Measurements from ENCODE around the genes MMP1, KBTBD3 and GUCY1A2.

- RAMPAGE, long total RNA = no peak
- RRBS = no CpG with 5 or more reads among the region's 12 CpGs
PRO-cap:
- standard = bidirectional peak, plus-strand start at chr11:102385011, minus-strand start at chr11:102384920
- CoPRO, capped RNA only, 2 experiments = no peak in any of the 2 experiments
- CoPRO, capped and uncapped RNA, 2 experiments = no peak in any of the 2 experiments
- CoPRO, uncapped RNA only, 2 experiments = no peak in any of the 2 experiments
CAGE:
- cytosol, long polyA plus RNA = no peak
- long polyA plus RNA = no peak
- nucleolus, long total RNA = no peak
- nucleus, long polyA plus RNA = no peak
Measured at GRCh38 chr11:102384737-102385233, 37.8 kb downstream of the BIRC2 start.

DNA sequence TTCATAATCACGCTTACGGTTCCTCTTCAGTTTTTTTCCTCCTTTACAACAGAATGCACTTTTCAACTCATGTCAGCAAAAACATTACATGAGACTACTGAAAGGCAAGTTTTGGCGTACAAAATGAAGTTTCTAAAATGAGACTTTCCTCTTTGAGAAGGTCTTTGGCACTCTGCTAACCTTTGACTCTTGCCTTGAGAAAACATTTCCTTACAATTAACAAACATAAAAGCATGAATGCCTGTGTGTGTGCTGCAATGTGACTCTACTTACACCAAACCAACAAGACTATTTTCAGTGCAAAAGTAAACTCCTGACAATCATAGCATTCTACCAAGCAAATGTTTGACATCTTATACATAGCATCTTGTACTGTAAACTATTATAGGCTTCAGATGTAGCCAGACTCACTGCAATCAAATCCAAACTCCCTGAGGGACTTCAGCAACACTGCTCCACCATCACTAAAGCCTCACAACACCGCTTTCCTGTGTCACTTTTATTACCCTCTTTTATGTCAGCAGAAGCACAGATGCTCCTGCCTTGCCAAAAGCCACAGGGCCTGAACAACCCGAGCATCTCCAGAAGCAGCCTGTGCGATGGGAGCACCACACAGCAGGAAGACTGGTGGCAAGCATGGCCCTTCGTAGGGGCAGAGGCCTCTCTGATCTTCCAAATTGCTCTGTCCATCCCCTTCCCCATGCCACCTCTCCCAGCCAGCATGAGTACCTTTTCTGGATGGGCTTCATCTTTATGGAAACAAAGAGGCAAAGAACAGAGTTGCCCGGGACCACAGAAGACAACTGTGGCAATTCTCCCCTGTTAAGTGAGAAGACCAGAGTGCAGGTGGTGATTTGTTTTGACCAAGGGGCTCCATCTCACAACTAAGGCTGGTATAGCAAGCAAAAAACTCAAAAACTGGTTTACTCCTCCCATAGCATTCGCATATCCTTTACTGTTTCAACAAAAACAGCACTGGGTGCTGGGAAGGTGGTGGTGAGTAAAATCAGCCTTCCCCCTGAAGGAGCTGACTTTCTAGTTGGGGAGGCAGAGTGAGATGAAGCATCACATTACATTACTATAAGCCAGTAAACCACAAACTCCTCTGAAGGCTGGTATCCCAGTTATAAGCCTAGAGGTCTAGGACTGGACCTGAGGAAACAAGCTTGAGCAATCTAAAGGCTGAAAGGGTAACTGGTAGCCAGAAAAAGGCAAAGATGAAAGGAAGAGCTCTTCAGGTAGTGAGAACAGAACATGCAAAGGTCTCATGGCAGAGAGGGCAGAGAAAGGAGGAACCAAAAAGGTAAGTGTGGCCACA lies 22.8 kb downstream of the TMEM123 start:
- RAMPAGE, long total RNA = no peak
- RRBS = no CpG with 5 or more reads among the region's 9 CpGs
PRO-cap:
- standard = no peak
- CoPRO, capped RNA only, 2 experiments = no peak in any of the 2 experiments
- CoPRO, capped and uncapped RNA, 2 experiments = no peak in any of the 2 experiments
- CoPRO, uncapped RNA only, 2 experiments = no peak in any of the 2 experiments
CAGE:
- cytosol, long polyA plus RNA = no peak
- long polyA plus RNA = no peak
- nucleolus, long total RNA = no peak
- nucleus, long polyA plus RNA = no peak

- RAMPAGE, long total RNA = no peak
- RRBS = 2% methylated on average over 20 of the region's 55 CpGs
PRO-cap:
- standard = bidirectional peak, plus-strand start at chr11:102451809, minus-strand start at chr11:102451890
- CoPRO, capped RNA only, 2 experiments = peak in 1 of 2 experiments; most common plus-strand start chr11:102451806 (in 1); most common minus-strand start chr11:102451890 (in 1)
- CoPRO, capped and uncapped RNA, 2 experiments = peak in 1 of 2 experiments; most common plus-strand start chr11:102451966 (in 1); most common minus-strand start chr11:102451890 (in 1)
- CoPRO, uncapped RNA only, 2 experiments = no peak in any of the 2 experiments
CAGE:
- cytosol, long polyA plus RNA = no peak
- long polyA plus RNA = no peak
- nucleolus, long total RNA = no peak
- nucleus, long polyA plus RNA = no peak
Measured at GRCh38 chr11:102451588-102452468, 737 bp downstream of the TMEM123 start.

DNA sequence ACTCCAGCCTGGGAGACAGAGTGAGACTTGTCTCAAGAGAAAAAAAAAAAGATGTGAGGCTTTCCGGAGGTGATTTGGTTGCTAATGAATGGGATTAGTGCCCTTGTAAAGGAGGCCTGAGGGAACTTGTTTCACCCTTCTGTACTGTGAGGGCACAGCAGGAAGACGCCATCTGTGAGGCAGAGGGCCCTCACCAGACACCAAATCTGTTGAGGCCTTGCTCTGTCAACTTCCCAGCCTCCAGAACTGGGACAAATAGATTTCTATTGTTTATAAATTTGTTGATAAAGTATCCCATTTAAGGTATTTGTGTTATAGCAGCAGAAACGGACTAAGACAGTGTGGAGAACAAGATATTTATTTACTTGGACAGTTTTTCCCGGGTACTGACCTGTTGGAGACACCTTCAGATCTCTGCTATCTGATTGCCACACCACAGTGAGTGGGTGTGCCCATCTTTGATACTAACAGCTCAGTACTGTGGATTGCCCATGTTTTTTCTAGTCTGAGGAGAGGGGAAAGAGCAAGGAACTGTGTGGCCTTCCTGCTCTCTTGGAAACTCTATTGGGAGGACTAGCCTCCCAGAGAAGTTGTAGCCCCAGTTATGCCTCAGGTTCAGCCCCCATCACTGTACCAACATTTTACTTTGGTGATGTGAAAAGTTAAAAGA lies 2.2 kb upstream of the TMEM123 start:
- RAMPAGE, long total RNA = no peak
- RRBS = no CpG with 5 or more reads among the region's 4 CpGs
PRO-cap:
- standard = no peak
- CoPRO, capped RNA only, 2 experiments = no peak in any of the 2 experiments
- CoPRO, capped and uncapped RNA, 2 experiments = no peak in any of the 2 experiments
- CoPRO, uncapped RNA only, 2 experiments = no peak in any of the 2 experiments
CAGE:
- cytosol, long polyA plus RNA = no peak
- long polyA plus RNA = no peak
- nucleolus, long total RNA = no peak
- nucleus, long polyA plus RNA = no peak

- RAMPAGE, long total RNA = no peak
- RRBS = no CpG with 5 or more reads among the region's 6 CpGs
PRO-cap:
- standard = no peak
- CoPRO, capped RNA only, 2 experiments = no peak in any of the 2 experiments
- CoPRO, capped and uncapped RNA, 2 experiments = no peak in any of the 2 experiments
- CoPRO, uncapped RNA only, 2 experiments = no peak in any of the 2 experiments
CAGE:
- cytosol, long polyA plus RNA = no peak
- long polyA plus RNA = no peak
- nucleolus, long total RNA = no peak
- nucleus, long polyA plus RNA = no peak
Measured at GRCh38 chr11:102797607-102798601, at the start of gene MMP1. MMP1 (minus strand) TSS chr11:102798160.

DNA sequence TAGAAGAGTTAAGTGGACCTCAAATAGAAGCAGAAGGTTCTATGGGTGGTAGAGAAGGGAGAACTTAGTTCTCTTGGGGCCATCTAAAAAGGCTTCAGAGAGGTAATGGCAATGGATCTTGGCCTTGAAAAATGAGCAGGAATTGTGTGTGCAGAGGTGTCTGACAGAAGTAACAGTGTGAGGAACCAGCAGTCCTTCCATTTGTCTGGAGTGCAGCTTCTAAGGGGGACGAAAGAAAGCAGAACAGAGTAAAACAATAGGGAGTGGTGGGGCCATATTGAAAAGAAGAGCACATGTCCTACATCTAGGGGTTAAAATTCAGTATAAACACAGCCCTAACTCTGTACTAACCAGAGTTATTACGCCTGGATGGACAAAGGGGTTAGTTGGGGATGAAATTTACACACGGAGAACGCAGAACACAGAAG lies 283.4 kb upstream of the DDI1 start:
- RAMPAGE, long total RNA = no peak
- RRBS = no CpG with 5 or more reads among the region's 4 CpGs
PRO-cap:
- standard = no peak
- CoPRO, capped RNA only, 2 experiments = no peak in any of the 2 experiments
- CoPRO, capped and uncapped RNA, 2 experiments = no peak in any of the 2 experiments
- CoPRO, uncapped RNA only, 2 experiments = no peak in any of the 2 experiments
CAGE:
- cytosol, long polyA plus RNA = no peak
- long polyA plus RNA = no peak
- nucleolus, long total RNA = no peak
- nucleus, long polyA plus RNA = no peak

DNA sequence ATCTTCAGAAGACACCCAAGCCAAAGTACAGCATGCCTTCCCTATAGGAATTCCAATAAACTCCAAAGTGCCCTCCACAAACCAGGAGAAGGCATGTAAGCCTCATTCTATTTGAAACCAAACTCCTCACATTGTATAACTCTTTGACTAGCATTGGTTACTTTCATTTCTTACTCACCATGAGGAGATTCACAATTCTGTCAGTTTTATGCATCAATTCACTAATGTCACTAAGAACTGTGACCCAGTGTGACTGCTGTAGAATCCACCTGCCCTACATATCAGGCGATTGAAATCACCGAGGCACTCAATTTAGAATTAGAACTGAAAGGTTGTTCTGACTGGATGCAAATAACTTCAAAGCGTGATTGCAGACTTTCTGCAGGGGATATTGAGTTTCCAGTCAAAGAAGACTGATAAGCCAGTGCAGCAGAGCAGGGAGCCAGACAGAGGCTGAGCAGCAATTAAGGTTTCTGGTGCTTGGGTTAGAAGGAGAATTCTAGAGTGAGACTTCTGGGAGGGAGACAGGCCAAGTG lies 107.0 kb upstream of the DDI1 start:
- RAMPAGE, long total RNA = no peak
- RRBS = no CpG with 5 or more reads among the region's 3 CpGs
PRO-cap:
- standard = no peak
- CoPRO, capped RNA only, 2 experiments = no peak in any of the 2 experiments
- CoPRO, capped and uncapped RNA, 2 experiments = no peak in any of the 2 experiments
- CoPRO, uncapped RNA only, 2 experiments = no peak in any of the 2 experiments
CAGE:
- cytosol, long polyA plus RNA = no peak
- long polyA plus RNA = no peak
- nucleolus, long total RNA = no peak
- nucleus, long polyA plus RNA = no peak

- RAMPAGE, long total RNA = no peak
- RRBS = no CpG with 5 or more reads among the region's 8 CpGs
PRO-cap:
- standard = no peak
- CoPRO, capped RNA only, 2 experiments = no peak in any of the 2 experiments
- CoPRO, capped and uncapped RNA, 2 experiments = no peak in any of the 2 experiments
- CoPRO, uncapped RNA only, 2 experiments = no peak in any of the 2 experiments
CAGE:
- cytosol, long polyA plus RNA = no peak
- long polyA plus RNA = no peak
- nucleolus, long total RNA = no peak
- nucleus, long polyA plus RNA = no peak
Measured at GRCh38 chr11:104907629-104908518, 60.5 kb downstream of the CASP4 start.

GRCh38 chr11:104970573-104970903 lies 2.2 kb upstream of the CASP4 start:
- RAMPAGE, long total RNA = no peak
- RRBS = no CpG with 5 or more reads among the region's 1 CpG
PRO-cap:
- standard = no peak
- CoPRO, capped RNA only, 2 experiments = no peak in any of the 2 experiments
- CoPRO, capped and uncapped RNA, 2 experiments = no peak in any of the 2 experiments
- CoPRO, uncapped RNA only, 2 experiments = no peak in any of the 2 experiments
CAGE:
- cytosol, long polyA plus RNA = no peak
- long polyA plus RNA = no peak
- nucleolus, long total RNA = no peak
- nucleus, long polyA plus RNA = no peak

- RAMPAGE, long total RNA = no peak
- RRBS = no CpG with 5 or more reads among the region's 4 CpGs
PRO-cap:
- standard = no peak
- CoPRO, capped RNA only, 2 experiments = no peak in any of the 2 experiments
- CoPRO, capped and uncapped RNA, 2 experiments = no peak in any of the 2 experiments
- CoPRO, uncapped RNA only, 2 experiments = no peak in any of the 2 experiments
CAGE:
- cytosol, long polyA plus RNA = no peak
- long polyA plus RNA = no peak
- nucleolus, long total RNA = no peak
- nucleus, long polyA plus RNA = no peak
Measured at GRCh38 chr11:105026063-105026449, 3.1 kb upstream of the CASP5 start.

GRCh38 chr11:105960953-105961336 lies 61.1 kb downstream of the MSANTD4 start:
- RAMPAGE, long total RNA = no peak
- RRBS = no CpG with 5 or more reads among the region's 5 CpGs
PRO-cap:
- standard = unidirectional peak, minus-strand start at chr11:105961079
- CoPRO, capped RNA only, 2 experiments = peak in 1 of 2 experiments; most common minus-strand start chr11:105961072 (in 1)
- CoPRO, capped and uncapped RNA, 2 experiments = no peak in any of the 2 experiments
- CoPRO, uncapped RNA only, 2 experiments = no peak in any of the 2 experiments
CAGE:
- cytosol, long polyA plus RNA = no peak
- long polyA plus RNA = no peak
- nucleolus, long total RNA = no peak
- nucleus, long polyA plus RNA = no peak

GRCh38 chr11:106076448-106077498 lies at the start of gene KBTBD3:
KBTBD3 (minus strand) TSS chr11:106077347.
- RAMPAGE, long total RNA = start-site peak on the minus strand at chr11:106077315-106077354, 149 and 90 reads in 2 replicates
- RRBS = no CpG with 5 or more reads among the region's 41 CpGs
PRO-cap:
- standard = bidirectional peak, plus-strand start at chr11:106077013, minus-strand start at chr11:106076980; unidirectional peak, minus-strand start at chr11:106077067; bidirectional peak, plus-strand start at chr11:106077640, minus-strand start at chr11:106077347
- CoPRO, capped RNA only, 2 experiments = peak in 2 of 2 experiments; most common plus-strand start chr11:106077024 (in 1); most common minus-strand start chr11:106077319 (in 2)
- CoPRO, capped and uncapped RNA, 2 experiments = peak in 2 of 2 experiments; most common plus-strand start chr11:106076995 (in 1); most common minus-strand start chr11:106076926 (in 1)
- CoPRO, uncapped RNA only, 2 experiments = peak in 1 of 2 experiments; most common minus-strand start chr11:106077303 (in 1)
CAGE:
- cytosol, long polyA plus RNA = no peak
- long polyA plus RNA = no peak
- nucleolus, long total RNA = no peak
- nucleus, long polyA plus RNA = no peak

DNA sequence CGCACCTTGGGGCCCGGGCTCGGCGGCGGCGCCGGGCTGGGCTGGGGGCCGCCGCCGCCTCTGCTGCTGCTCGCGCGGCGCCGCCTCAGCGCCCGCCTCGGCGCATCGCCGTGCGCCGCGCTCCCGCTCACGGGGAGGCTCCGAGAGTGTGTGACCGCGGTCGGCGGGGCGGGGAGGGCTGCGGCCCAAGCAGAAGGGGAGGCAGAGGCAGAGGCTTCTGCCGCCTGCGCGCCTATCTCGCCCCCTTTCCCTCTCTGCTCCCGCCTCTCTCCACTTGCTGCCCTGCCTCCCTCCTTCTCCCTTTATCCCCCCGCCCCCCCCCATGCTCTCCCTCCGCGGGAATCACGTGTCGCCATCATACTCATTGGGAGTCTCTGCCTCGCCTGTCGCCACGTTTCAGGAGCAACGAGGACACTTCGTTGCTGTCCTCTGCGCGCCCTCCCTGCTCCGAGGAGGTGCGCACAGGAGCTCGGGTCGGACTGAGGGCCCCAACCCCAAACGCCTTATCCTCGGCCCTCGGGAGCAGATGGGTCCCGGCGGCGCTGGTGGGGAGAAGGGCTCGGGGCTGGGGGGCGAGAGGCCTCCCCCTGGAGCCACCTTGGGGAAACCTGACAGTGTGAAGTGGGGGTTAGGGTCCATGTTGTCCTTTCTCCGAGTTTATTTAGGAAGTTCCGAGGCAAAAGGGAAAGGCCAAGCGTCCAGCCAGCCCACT lies at the start of gene GUCY1A2:
GUCY1A2 (minus strand) TSS at position 219 of the 712 bp plus-strand sequence.
- RAMPAGE, long total RNA = no peak
- RRBS = 34% methylated on average over 2 of the region's 65 CpGs
PRO-cap:
- standard = no peak
- CoPRO, capped RNA only, 2 experiments = no peak in any of the 2 experiments
- CoPRO, capped and uncapped RNA, 2 experiments = no peak in any of the 2 experiments
- CoPRO, uncapped RNA only, 2 experiments = no peak in any of the 2 experiments
CAGE:
- cytosol, long polyA plus RNA = no peak
- long polyA plus RNA = no peak
- nucleolus, long total RNA = no peak
- nucleus, long polyA plus RNA = no peak

GRCh38 chr11:107591602-107592261 lies 785 bp downstream of the ELMOD1 start:
- RAMPAGE, long total RNA = no peak
- RRBS = no CpG with 5 or more reads among the region's 36 CpGs
PRO-cap:
- standard = no peak
- CoPRO, capped RNA only, 2 experiments = no peak in any of the 2 experiments
- CoPRO, capped and uncapped RNA, 2 experiments = no peak in any of the 2 experiments
- CoPRO, uncapped RNA only, 2 experiments = no peak in any of the 2 experiments
CAGE:
- cytosol, long polyA plus RNA = no peak
- long polyA plus RNA = no peak
- nucleolus, long total RNA = no peak
- nucleus, long polyA plus RNA = no peak

DNA sequence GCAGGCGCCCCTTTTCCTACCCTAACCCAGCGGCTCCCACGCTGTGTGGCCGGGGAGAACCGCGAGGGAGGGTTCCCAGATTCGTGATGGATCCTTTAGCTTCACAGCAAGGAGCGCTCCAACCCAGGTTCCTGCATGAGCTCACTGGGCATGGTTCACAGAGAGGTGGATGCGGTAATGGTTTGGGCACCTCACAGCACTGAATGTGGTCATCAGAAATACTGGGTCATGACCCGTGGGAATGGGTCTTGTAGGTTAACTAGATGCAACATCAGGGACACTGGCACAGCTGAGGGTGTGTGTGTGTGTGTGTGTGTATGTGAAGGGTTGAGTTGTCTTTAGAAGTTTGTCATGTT lies 921 bp downstream of the RAB39A start:
- RAMPAGE, long total RNA = no peak
- RRBS = no CpG with 5 or more reads among the region's 10 CpGs
PRO-cap:
- standard = no peak
- CoPRO, capped RNA only, 2 experiments = no peak in any of the 2 experiments
- CoPRO, capped and uncapped RNA, 2 experiments = no peak in any of the 2 experiments
- CoPRO, uncapped RNA only, 2 experiments = no peak in any of the 2 experiments
CAGE:
- cytosol, long polyA plus RNA = no peak
- long polyA plus RNA = no peak
- nucleolus, long total RNA = no peak
- nucleus, long polyA plus RNA = no peak

- RAMPAGE, long total RNA = no peak
- RRBS = no CpG with 5 or more reads among the region's 31 CpGs
PRO-cap:
- standard = unidirectional peak, minus-strand start at chr11:108009701
- CoPRO, capped RNA only, 2 experiments = no peak in any of the 2 experiments
- CoPRO, capped and uncapped RNA, 2 experiments = no peak in any of the 2 experiments
- CoPRO, uncapped RNA only, 2 experiments = no peak in any of the 2 experiments
CAGE:
- cytosol, long polyA plus RNA = no peak
- long polyA plus RNA = no peak
- nucleolus, long total RNA = no peak
- nucleus, long polyA plus RNA = no peak
Measured at GRCh38 chr11:108009470-108010417, 1.0 kb downstream of the CUL5 start.

- RAMPAGE, long total RNA = no peak
- RRBS = no CpG with 5 or more reads among the region's 7 CpGs
PRO-cap:
- standard = no peak
- CoPRO, capped RNA only, 2 experiments = no peak in any of the 2 experiments
- CoPRO, capped and uncapped RNA, 2 experiments = no peak in any of the 2 experiments
- CoPRO, uncapped RNA only, 2 experiments = no peak in any of the 2 experiments
CAGE:
- cytosol, long polyA plus RNA = no peak
- long polyA plus RNA = no peak
- nucleolus, long total RNA = no peak
- nucleus, long polyA plus RNA = no peak
Measured at GRCh38 chr11:108105213-108105944, 16.0 kb upstream of the ACAT1 start.

Measured in K562 (cell line).